Pericardium (tissue), 1 donor: ENCODE data around the genes HDAC9 and POLR1F.

DNA sequence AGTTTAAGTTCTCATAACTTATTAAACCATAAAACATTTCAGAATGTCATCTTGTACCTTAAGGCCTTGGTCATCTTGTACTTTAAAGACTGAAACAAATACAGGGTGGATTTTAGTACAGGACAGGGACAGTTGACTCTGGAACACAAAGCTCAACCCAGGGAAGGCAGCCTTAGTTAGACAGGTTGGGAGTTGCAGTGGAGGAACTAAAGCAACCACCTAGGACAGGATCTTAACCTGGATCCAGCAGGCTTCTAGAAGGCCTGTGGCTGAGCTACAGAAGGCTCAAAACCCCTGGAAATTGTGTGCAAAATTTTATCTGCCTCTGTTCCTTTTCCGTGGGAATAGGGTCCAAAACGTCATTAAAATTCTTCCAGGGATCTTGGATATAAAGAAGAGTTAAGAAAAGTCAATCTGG, 1.1 kb downstream of the AGR3 start:
- RRBS = no CpG with 5 or more reads among the region's 2 CpGs

DNA sequence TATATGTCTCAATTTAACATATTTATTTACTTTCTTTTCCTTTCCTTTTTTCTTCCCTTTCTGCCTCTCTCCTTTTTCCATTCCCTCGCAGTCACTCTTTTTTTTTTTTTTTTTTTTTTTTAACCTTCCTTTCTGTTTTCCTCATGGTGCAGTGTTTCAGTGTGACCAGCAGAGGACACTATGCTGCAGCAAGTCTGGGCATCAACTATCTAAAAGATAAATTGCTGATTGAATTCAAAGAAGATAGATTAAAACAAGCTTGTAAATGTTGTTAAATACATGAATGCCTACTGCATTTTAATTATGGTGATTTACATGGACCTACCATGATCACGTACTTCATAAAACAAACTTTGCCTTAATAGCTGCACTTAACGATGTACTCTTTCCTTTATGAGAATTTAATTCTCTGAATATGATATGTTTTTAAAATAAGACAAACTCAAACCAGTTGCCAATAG, 100.9 kb upstream of the AGR3 start:
- RRBS = no CpG with 5 or more reads among the region's 3 CpGs

DNA sequence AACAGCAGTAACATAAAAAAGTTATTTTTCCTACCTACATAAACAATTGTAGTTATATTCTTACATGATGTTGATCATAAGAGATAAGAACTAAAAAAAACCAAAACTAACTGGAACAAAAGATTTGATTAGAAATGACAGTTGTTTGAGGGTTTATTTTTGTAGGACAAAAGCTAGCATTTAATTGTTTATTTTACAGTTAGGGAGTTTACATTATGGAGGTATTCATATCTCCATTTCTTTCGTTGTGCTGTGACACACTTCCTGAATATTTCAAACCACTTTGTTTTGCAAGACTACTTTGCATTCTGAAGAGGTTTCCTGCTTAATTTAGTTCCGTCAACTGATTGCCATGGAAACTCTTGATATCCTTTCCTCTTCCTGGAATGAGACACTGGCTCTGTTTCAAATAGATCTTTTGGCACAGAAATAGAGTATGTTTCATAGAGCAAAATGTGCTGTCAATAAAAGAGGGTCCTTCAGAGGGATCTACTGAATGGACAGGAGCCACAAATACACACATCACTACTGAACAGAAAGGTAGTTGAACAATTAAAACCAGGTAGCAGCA, 159.5 kb upstream of the AGR3 start:
- RRBS = no CpG with 5 or more reads among the region's 2 CpGs

DNA sequence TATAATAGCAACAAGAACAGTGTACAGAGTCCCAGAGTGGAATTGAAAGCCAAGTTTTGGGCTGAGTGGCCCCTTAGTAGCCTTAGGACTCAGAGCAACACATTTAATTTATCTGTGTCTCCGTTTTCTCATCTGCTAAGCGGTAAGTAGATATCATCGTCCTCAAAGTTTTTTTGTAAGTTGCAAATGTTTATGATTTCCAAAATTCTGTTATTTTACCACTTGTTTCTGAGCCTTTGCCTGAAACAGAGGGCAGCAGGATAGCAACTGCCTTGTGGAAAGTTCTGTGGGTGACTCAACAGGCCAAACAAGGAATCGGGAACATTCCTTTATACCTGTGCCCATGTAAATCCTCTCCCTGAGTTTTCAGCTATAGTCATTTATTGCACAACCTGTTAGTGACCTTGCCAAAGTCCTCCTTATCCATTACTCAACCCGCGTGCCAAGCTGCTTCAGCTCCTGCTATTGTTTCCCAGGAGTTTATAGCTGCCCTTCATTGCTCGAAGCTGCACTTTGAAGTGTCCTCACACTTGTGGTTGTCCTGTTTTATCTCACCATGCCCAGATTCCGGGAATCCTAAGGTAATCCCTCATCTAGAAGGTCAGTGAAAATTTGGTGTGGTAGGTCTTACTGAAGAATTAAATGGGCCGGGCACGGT, 199.1 kb upstream of the AHR start:
- RRBS = 63% methylated on average over 2 of the region's 10 CpGs

DNA sequence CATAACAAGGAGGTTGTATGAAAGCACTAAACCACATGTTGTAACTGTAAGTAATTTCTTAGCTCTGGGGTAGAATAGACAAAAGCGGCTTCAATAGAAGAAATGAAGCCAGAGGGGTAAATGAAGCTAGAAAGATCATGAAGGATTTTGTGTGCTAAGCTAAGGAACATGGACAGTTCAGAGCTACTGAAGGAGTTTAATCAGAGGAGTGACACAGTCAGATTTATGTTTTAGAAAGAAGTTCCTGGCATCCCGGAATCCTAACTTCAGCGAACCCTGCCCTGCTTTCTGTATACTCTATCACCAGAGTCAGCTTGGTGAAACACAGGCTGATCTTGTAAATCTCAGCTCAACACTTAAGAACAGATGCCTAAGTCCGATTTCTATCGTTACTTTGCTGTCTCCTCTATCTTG, 9.0 kb downstream of the AHR start:
- RRBS = no CpG with 5 or more reads among the region's 5 CpGs

GRCh38 chr7:17327658-17328129, 29.2 kb downstream of the AHR start:
- RRBS = no CpG with 5 or more reads among the region's 2 CpGs

GRCh38 chr7:17342689-17343992, 44.7 kb downstream of the AHR start:
- RRBS = no CpG with 5 or more reads among the region's 5 CpGs

GRCh38 chr7:17369670-17370121, 71.2 kb downstream of the AHR start:
- RRBS = 78% methylated on average over 2 of the region's 3 CpGs

DNA sequence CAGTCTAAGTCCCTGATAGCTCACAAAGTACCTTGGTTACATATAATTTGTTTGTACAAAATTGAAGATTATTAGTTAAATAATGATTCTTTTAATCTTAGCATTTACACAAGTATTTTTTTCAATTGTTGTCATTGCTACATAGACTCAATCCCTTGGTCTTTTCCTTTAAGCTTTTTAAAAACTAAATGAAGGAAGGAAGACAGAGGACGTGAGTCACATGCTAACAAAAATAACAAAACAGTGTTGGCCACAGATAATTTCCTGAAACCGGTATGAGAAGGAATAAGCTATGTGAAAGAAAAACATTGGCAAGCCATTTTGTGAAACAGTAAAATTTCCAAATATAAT, 222.9 kb downstream of the AHR start:
- RRBS = no CpG with 5 or more reads among the region's 2 CpGs

DNA sequence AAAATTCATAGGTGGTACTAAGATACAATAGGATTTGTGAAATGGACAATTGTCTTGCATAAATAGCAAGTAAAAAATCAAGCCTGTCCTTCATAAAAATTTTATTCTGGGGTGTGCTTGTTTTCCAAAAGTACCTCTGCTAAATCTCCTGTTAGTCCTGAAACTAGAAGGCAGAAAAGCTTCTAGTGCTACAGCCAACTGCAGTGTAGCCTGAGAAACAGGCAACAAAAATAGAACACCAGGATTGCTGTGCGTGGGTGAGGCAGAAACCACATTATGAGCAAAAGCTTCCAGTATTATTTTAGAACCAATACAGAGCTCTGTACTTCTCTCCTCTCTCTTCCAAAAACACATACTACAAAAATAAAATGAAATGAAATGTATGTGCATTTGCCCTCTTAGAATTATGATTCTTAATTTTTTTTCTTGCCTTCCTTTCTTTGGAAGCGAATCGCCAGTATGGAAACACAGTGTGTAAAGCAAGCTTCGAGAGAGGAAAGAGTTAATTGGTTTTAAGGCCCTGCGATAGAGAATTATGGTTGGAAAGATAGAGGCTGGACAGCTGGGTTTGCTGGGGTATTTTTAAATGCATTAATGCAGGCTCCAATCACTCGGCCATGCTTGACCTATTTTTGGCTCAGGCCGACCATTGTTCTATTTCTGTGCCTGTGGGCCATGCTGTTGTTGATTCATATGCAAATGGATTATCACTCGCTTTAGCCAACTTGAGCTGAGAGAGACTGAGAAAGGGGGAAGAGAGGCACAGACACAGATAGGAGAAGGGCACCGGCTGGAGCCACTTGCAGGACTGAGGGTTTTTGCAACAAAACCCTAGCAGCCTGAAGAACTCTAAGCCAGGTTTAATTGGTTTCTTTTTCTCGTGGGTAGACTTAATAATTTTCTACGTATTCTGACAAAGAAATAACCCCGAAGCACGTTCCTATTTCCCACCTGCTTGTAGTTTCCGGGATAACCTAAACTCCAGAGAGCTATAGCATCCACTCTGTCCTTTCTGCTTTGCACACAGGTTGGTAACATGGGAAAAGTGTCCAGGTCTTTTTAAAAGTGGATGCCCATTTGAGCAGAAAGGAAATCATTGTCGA, at the start of gene HDAC9:
TSS of gene HDAC9 (plus strand) at position 753 of the 1,103 bp plus-strand sequence.
- RRBS = no CpG with 5 or more reads among the region's 15 CpGs

- RRBS = 10% methylated on average over 2 of the region's 26 CpGs
Measured at GRCh38 chr7:19144879-19145269, 347 bp downstream of the FERD3L start.

DNA sequence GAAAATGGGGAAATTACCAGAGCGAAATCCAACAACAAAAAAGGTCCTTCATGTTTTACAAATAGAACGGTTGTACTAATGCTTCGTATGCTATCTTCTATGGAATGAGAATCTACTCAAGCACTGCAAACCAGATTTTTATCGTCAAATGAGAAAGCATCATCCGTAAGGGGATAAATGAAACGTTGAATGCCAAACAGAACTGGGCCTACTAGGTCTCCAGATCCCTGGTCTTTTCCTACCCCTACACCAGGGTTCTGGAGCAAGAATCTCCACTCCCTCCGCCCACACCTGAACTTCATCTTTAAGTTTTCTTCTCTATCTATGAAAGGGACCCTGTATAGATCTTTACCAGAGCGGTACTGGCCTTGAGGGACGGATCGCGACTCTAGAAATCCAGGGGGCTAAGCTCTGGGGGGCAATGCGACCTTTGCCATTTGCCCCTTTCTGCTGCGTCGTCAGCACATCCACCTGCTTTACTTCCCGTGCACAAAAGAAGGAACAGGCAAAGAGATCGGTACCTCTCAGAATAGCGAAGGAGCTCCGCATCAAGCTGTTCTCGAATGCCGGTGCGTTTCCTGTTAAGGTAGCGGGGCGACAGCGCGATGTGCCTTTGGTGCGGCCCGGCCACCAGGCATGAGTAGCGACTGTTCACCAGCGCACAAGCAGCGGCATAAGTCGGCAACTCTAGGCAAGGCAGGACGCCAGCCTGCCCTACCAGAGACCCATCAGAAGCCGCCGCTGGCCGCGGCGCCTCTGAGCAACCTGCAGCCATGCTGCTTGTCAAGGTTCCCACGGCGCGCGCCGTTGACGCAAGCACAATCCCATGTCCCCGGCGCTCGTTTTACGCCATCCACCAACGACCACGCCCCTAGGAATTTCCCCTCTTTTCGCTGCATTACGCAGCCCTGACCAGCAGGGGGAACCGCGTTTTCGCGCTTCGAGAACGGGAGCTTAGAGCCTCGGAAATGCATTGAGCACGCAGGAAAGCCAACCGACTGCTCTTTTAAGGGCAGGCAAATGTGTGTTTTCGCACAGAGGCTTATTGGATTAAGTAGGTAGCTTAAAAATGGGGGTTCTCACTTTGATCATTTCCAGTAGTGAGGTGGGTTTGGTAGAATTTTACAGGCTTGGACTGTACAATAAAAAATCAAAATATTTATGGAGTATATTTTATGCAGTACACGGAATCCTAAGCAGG, at the start of gene POLR1F:
TSS of gene POLR1F (minus strand) at position 796 of the 1,201 bp plus-strand sequence.
- RRBS = 2% methylated on average over 8 of the region's 62 CpGs

- RRBS = no CpG with 5 or more reads among the region's 8 CpGs
Measured at GRCh38 chr7:20123965-20124561, 93.1 kb downstream of the MACC1 start.

DNA sequence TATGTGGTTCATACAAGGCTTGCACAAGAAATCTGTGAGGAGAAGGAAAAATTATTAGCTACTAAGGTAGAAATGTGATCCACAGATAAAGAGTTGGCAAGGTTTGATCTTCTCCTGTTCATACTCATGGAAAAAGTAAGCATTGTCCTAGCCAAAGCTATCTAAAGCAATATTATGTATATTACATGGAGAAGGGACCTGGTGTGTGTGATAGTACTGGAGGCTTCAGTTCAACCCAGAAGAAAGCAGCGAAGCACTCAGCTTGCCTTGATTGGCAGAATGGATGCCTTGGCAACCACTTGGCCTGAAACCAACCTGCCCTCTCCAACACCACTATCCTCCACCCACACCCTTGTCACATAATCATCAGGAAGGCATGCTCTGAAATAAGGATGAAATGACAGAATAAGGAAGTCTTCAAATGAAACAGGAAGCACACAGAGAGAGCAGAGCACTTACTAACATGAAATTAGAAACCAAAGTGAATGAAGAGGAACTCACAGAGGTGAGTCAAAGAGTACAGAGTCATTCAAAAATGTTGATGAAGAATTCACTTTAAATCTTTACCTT, 17.9 kb downstream of the MACC1 start:
- RRBS = no CpG with 5 or more reads among the region's 1 CpG

DNA sequence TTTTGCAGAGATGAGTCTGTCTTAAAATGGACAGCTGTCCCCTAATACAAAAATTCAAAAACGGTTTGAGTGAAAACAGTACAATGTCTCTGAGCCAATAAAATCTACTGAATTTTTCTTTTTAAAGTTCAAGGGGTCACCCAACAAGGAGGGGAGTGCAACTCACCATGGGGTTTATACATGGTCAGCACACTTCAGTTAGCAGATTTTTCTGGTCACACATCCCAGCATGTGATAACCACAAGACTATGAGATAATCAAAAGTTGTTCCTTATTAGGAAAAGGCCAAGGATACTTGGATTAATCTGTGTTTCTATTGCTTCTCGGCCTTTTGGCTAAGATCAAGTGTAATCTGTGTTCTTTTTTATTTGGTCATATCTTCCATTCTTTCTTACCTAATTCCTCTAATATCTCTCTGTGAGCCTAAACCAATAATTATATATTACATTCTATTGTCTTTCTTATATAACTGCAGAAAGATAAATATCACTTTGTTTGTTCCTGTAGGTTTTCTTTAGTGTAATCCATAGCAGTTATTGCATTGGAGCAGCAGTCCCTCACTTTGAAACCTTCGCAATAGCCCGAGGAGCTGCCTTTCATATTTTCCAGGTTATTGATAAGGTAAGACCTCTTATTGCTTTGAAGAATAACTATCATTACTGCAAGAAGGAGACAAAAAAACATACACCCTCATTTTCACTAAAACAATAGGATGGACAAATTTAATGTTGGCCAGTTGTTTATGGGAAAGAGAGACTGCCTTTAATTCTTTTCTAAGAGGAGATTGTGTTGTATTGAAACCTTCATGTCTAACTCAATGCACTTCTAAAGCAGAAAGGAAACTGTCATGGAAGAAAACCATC, 31.8 kb downstream of the ABCB5 start:
- RRBS = no CpG with 5 or more reads among the region's 4 CpGs

DNA sequence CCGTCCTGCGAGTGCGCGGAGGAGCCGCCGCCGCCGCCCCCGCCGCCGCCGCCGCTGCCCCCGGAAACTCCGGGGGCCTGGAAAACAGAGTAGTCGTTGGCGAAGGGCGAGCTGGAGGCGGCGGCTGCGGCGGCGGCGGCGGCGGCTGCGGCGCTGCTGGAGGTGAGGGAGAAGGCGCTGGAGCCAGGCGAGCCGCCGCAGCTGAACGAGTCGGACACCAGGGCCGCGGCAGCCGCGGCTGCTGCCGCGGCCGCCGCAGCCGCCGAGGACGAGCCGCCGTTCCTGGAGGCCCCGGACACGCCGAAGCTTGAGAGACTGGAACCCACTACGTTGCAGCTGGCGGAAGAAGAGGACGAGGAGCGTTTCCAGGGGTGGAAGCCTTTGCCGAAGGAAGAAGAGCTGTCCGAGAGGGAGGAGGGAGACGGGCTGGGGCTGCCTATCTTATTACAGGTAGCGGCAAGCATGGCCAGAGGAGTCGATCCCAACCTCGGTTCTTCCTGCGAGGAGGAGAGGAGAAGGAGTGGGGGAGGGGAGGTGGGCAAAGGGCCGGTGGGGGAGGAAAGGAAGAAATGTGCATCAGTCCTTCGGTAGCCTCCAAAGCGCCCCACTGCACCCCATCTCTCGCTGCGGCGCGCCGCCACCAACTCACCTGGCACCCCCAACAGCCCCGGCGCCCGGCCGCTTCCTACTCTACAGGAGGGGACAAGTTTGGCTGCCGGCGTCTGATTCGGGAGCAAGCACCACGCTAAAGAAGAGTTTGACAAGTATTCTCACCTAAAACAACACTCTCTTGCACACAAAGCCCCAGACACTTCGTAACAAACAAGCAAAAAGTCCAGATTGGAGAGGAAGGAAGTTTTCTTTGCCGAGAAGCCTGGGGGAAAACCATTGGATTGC, 1.1 kb downstream of the SP8 start:
- RRBS = 1% methylated on average over 5 of the region's 79 CpGs

DNA sequence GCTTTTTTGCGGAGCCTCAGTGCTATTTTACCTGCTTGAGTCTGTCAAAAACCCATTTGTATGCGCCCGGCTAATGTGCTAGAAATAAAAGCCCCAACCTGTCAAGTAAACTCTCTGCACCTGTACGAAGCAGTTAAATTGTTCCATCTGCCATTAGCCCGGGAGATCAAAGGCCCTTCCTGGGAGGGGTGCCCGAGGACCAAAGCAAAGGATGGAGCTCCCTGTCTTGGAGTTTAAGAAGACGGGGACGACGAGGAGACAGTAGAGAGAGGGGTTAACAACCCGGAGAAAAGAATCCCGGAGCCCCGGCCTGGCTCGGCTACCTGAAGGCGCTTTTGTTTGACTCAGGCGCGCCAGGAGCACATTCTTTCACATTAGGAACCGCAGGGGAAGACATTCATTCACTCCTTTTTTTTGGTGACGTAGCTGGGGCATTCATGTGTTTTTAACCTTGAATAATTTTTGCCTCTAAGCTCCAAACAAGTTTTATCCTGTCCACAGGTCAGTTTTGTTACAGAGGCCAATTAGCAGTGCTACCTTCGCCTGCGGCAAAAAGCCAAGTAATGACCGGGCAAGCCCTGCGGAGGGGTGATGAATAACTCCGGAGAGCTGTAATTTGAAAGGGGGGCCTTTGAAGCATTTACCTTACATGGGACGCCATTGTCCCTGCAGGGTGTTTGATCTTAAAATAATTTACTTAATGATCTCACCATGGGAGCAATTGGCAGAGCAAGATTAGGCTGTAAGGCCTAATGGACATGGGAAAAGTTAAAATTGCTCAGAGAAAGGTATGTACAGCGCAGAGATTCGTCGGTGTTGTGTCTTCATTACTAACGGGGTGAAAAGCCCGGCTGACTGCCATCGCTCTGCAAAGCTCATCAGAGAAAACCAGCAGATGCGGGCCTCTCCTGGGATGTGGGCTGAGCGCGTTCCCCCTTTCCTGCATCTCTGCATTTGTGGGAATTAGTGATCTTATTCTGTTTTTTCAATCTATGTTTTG, 258.0 kb upstream of the SP4 start:
- RRBS = 8% methylated on average over 5 of the region's 33 CpGs

GRCh38 chr7:22082427-22083820, 137.2 kb upstream of the CDCA7L start:
- RRBS = 1% methylated on average over 13 of the region's 68 CpGs

- RRBS = no CpG with 5 or more reads among the region's 9 CpGs
Measured at GRCh38 chr7:22120500-22121670, 175.2 kb upstream of the CDCA7L start.